Neutrophil (primary cell): ENCODE measurements around a stretch of chr9.

DNA sequence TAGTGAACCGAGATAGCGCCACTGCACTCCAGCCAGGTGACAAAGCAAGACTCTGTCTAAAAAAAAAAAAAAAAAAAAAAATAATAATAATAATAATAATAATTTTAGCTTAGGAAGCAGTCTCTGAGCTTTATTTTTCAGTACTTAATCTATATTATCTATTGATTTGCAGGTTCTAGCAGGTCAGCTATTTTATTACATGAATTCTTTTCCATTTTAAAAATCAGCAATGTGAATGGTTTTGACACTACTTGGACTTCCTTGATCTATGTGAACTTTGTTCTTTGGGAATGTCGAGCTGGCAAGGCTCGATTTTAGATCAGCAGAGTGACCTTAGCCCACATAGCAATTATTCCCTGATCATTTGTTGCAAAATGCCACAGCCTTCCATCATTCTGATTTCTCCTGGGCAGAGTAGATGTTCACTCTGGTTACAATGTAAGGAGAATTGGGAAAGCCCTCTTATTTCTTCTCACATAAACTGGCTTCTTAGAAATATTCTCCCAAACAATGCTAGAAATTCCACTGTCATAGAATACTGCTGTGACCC is 15.9 kb upstream of the GDA start:
- PRO-cap, result no peak

DNA sequence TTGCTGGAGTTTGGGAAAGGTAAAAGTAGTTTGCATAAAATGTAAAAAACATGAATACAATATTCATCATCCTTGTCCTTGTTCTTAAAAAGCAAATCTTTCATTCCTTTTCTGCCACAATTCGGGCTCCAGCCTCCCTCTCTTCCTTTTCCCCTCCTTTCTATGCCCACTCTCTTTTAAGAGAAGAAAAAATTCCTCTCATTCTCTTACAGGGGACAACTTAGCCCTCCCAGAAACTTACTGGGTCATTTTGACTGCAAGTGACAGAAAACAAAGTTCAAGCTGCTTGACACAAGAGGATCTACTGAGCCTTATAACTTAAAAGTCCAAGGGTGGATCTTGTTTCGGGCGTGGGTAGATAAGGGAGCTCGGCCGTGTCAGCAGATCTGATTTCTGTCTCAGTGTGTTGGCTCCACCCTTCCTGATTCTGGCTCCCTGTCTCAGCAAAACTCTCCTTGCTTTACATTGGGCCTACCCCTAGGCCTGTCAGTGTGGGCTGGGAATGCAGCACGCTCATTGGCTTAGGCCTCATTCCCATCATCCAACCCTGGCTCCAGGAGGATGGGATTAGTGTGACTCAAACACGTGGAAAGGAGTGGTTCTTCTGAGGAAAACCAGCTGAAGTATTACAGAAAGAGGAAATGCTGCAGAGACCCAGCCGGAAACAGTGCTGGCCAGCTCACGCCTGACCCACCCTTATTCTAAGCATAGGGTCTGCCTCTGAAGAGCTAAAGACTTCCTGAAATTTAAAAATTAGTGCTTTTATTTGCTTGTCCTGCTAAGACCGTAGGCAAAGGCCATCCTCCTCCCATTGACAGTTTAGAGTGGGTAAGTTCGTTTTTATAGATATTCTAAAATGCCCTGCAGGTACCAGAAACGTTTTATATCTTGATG is 60.0 kb downstream of the ZFAND5 start:
- PRO-cap, result no peak

DNA sequence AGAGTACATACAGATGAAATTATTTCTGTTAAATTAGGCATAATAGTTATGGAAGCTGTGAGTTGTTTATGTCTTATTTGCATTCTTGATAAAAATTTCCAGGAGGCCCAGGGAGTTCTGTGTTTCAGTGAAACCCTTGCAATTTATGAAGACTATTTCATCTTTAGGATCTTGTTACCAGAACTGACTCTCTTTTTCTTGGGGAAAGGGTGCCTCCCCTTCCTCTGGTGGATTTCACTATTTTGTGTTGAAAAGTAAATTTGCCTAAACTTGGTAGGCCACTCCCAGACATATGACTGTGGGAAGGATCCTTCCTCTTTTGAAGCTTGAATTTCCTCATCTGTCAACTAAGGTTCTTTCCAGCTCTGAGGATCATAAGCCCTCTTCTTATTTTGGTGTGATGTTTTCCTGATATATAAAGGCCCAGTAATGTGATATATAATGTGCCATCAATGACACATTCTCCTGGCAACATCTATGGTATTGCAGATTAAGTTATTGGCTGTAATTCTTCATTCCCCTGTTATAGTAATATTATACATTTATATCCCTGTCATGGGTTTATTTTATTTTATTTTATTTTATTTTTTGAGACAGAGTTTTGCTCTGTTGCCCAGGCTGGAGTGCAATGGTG is 59.1 kb upstream of the ZFAND5 start:
- PRO-cap, result no peak

GRCh38 chr9:72477888-72478606 is 43.4 kb upstream of the TMC1 start:
- PRO-cap, result no peak

DNA sequence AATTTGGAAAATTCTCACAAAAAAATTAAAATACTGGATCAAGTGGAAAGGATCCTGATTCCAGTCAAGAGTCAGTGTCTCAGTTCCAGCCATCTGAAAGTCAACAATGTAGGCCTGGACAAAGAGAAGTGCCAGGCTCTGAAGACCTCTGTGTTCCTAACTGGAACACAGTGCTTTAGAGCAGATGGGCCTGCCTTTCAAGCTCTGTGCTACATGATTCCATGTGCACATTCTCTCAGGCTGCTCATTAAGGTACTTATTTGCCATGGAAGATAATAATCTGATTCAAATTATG is 30.2 kb upstream of the ALDH1A1 start:
- PRO-cap, result no peak

GRCh38 chr9:72987681-72988343 is 35.0 kb upstream of the ALDH1A1 start:
- PRO-cap, result no peak

DNA sequence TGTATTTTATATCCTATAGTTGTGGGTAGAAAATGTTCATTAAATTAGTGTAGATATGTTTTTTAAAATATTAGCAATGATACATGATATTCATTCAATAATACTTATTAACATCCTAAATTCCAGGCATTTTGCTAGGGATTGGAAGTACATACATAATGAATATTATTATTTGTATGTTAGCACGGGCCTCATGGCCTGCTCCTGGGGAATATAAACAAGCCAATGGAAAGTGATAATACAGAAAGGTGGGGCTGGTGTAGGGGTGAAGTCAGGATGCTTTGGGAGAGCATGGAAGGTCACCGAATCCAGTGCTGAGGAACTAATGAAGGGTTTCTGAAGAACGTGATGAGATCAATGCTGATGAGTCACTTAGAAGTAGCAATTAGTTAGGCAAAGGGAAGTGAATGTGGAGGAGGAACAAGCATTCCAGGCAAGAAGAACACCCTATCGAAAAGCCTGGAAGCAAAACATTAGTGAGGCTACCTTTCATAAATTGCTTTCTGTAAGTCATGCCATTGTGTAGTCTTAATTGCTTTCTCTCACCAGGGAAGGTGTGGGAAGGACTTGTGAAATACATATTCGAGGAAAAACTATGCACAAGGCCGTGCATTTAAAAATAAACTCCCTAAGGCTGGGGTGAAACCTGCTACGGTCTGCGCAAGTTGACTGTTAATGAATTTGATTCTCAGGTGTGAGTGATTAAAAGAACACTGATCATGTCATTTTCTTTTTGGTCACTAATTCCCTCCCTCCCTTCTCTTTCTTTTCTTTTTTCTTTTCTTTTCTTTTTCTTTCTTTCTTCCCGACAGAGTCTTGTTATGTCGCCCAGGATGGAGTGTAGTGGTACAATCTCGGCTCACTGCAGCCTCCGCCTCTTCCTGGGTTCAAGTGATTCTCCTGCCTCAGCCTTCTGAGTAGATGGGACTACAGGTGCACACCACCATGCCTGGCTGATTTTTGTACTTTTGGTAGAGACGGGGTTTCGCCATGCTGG is 2.3 kb downstream of the ANXA1 start:
- PRO-cap, result no peak

DNA sequence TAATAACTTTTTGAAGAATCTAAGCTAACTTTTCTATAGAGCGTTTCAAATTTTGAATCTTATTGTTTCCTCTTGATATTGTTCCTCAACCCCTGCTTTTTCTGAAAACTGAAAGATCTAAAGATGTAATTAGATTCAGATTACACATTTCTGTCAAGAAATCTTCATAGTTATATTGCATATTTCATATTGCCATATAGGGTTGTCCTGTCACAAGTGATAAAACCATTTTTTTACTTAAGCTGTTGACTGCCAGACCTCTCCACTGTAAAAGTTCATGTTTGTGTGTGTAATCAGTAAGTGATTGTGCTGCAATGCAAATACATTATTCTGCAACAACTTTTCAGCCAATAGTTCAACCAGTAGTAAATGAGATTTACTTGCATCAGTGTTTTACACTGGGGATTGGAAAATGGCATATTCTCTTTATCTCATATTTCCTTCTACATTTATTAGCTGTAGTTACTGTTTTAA is 604.0 kb upstream of the RORB start:
- PRO-cap, result no peak

DNA sequence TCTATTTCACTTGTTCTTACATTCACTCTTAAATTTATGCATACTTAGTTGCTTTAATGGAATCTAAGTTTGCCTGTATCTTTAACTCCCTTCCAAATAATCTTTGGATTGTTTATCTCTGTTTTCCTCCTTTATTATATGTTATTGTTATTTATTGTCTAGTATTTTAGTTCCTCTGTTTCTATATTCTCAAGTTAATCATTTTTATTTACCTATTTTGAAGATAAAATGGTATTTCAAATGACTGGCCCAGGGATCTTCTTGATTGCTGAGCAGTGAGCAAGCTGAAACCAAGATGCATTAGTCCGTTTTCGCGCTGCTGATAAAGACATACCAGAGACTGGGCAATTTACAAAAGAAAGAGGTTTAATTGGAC is 94.7 kb downstream of the OSTF1 start:
- PRO-cap, result no peak

- PRO-cap, result no peak
Observed at GRCh38 chr9:75907383-75907725, 16.9 kb downstream of the PCSK5 start.

DNA sequence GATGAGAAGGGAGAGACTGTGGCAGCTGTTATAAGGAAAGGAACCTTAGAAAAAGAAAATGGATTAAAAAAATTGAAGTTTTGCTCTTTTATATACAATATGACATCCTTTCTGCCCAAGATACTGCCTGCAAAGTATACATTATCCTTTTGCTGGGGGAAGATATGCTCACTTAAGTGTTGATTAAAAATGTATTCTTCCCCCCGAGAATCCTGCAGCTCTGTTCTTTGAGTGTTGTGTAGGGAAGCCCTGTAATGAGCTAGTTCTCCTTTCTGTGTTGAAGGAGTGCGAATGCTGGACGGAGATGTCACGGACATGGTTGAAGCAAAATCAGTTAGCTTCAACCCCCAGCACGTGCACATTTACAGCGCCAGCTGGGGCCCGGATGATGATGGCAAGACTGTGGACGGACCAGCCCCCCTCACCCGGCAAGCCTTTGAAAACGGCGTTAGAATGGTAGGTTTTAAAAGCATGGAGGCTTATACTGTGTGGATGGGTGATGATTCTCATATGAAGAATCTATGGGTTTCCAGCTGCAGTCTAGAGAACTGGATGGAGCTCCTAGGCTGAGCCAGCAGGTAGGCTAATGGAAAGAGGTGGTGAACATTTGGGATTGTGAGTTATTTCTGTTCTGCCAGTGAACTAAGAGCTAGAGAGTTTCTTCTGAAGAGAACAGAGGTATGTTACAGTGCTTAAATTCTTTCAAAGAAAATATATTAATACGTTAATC is 181.1 kb downstream of the PCSK5 start:
- PRO-cap, result no peak

DNA sequence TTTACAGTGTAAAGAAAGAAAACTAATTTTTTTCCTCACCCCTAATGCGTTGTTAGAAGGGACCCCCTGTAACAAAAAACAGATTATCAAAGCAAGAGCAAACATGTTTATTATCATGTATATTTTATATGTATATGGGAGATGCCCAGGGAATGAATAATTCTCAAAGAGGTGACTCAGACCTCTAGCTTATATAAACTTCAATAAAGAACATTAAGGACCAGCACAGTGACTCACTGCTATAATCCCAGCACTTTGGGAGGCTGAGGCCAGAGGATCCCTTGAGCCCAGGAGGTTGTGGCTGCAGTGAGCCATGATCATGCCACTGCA is 7.3 kb upstream of the RFK start:
- PRO-cap, result no peak

- PRO-cap, result no peak
Observed at GRCh38 chr9:76571165-76571682, 112.2 kb downstream of the GCNT1 start.

DNA sequence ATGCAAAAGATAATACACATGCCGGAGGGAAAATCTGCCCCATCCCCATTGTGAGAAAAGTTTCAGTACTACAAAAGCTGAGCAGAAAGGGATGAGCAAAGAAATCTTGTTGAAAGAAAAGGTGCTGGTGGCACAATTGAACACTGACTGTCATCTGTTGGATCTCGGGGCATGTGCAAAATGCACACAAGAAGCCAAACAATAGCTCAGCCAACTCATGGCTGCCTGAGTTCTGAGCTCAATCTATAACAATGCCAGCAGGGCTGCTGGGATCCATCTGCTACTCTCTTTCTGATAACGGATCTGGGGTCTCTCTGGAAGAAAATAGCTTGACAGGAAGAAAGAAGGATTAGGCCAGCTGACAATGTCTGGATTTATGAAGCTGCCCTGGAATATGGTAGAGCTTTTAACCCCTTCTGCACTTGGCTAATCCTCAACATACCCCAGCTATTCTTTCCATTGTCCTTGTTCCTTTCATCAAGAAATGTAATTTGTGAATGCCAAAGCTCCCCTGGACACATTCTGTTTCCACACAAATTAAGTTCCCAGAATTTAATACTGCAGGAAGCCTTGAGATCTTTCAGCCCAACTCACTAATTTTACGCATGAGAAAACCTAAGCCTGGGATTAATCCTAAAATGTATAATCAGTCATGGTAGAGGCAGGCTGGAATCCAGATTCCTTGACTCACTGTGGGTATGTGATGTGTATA is 204.5 kb downstream of the PRUNE2 start:
- PRO-cap, result no peak

DNA sequence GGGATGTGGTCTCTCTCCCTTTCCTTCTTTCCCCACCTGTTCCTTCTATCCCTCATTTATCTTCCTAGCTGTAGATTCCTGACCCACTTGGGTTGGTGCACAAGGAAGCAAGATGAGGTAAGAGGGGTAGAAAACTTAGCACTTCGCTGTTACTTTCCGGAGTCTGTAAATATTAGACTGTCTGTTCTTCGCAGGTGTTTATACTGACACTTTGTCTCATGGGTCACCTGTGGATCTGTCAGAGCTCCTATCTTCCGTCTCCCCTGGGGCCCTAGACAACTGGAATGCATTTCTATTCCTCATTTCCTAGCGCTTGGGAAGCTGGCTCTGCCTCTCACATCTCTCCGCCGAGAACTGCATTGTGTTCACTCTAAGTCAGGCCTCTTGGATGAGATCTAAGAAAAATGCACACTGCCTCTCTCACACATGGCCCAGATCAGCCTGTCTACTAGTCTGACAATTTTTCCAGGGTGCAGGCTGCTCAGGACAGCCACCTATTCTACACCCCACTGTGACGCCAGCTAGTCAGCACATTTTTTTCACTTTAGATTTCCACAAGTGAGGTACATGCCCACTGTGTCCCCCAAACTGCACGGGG is 102.2 kb downstream of the PRUNE2 start:
- PRO-cap, result no peak

DNA sequence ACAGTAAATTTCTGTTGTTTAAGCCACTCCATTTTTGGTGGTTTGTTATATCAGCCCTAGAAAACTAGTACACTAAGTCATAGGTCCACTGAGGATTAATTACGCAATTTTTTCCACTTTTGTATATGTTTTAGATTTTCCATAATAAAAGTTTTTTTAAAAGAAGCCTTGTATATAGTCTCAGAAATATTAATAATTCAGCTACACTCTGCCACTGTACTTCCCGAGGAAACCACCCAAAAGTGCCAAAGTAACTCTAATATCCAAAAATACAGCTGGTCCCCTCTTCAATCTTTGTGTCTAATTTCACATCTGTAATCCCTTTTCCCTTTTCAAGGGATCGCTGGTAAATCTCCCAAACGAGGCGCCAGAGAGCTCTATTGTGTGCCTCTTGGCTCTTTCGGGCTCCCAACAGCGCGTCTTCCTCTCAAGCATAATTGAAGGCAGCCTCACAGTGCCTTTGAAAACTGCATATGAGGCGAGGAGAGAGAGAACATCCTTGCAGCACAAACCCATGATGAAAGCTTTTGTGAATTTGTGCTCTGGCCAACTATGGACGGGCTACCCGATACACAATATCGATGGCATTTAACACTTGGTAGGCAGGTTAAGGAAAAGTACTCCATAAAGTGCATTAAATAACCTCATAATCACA is 32.6 kb downstream of the PRUNE2 start:
- PRO-cap, result no peak

DNA sequence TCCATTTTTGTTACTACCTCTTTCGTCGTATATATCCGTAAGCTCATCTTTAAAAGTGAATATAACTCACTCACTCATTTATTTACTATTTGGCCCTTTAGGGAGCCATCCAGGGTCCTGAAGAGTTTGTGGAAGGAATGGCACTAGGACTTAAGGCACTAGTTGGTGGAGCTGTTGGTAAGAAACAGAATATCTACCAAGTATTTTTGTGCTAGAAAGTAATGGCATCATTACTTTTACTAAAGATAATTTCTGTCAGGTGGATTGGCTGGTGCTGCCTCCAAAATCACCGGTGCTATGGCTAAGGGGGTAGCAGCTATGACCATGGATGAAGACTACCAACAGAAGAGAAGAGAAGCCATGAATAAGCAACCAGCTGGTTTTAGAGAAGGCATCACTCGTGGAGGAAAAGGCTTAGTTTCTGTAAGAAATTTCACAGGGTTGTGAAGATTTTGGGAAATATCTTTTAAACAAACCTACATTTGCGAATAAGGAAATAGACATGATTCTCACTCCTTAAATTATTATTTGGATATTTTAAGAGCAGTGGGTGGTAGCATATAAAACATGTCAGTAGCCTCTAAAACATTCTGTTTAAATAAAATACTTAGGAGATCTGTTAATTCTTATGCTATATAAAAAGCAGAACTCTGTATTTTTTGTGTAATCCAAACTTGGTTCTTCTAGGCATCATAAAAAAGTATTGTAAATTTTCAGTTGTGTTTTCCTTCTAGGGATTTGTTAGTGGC is 193.0 kb downstream of the VPS13A start:
- PRO-cap, result no peak

DNA sequence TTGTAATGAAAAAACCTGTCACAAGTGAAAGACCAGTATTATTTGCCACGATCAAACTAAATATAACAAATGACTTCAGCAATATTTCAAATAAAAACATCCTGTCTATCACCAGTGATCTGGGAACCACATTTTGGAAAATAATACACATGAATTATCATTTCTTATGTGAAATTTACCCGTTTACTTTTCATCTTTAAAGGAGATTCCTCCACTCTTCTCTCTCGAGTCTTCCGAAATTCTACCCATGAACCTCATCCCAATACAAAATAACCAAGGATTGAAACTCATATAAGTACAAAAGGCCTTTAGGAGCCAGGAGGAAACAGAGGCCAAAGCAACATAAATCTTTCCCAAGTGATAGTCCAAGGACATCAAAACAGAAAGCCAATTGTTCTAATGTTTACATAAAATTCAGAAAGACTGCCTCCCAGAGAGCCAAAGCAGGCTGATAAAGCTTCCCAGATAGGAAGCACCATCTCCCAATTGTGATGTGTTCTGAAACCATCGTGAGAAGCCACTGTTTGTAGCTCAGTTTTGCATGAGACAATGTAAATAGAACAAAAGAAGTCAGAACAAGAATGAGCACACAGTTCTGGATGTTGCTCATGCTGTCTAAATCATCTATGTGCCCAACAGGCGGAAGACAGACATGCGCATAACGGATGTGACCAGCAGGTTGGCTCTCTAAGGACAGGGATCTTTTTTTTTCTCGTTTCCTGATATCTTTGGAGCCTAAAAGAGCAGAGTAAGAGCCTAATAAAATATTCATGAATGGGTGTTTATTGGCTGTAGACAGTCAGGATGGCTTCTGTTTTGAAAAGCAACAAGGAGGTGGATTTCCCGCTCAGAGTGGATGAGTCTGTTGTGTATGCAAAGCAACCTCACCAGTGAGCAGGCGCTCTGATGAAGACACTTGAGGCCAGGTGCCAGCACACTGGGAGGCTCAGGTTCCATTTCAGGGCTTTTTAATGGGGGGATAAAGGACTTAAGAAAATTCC is 113.8 kb downstream of the GNA14 start:
- PRO-cap, result no peak

DNA sequence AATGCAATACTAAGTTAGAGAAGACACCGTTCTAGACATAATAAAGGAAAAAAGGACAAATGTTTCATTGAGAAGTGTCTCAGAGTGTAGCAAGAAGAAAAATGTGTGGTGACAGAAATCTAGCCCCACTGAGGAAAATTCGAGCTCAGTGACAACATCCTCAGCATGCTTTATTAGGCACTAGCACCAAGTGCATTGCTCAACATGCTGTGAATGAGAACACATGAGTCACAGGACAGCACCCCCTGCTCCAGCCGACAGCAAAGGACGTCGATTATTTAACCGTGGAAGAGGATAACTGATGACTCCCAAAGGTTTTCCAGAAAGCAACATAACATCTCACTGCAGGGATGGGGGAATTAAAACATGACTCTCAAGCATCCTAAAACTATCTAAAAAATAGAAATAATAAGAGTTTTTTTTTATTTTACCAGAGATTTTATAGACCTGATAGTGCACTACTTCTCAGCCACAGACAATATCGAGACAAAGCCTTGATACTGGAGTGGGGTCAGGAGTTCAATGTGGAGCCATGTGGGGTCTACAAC is 182.6 kb downstream of the GNAQ start:
- PRO-cap, result no peak

DNA sequence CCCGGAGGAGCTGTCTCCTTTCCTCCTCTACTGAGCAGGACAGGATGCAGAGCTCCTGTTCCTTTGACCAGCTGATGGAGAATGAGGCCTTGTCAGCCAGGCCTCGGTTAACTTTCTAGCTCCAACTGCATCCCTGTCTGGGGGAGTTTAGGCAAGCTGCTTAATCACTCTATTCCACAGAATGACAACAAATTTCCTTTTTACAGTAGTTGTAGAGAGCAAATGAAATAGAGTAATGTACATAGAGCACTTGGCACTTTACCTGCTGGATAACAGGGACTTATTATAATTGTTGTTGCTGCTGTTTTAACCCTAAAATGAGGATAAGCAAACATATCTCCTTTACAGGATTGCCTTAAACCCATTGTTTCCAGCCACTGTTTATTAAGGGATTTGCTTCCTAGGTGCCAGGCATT is 155.4 kb downstream of the GNAQ start:
- PRO-cap, result no peak